Cardiac fibroblast (primary cell): ENCODE results near the genes BCAT1 and IRAG2.

DNA sequence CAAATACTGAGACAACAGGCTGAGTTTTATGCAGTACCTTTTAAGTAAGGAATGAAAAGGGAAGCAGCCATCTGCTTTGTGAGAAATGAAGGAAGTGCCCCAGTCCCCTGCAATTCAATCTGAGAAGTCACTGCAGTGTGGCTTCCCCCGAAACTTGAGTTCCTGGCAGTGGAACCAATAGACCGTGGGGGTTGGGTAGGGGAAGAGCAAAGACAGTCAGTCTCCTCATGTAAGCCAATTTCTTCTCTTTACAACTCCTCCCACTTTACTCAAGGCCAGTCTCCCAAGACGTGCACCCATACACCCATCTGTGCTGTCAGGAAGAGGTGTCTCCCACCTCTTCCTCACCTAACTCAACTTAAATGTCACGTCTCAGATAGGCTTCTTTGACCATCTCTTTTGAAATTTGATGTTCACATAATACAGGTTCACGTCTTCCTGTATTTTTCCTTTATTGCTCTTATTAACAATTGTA is 206.5 kb downstream of the BCAT1 start:
- RRBS: no CpG with 5 or more reads among the region's 5 CpGs

DNA sequence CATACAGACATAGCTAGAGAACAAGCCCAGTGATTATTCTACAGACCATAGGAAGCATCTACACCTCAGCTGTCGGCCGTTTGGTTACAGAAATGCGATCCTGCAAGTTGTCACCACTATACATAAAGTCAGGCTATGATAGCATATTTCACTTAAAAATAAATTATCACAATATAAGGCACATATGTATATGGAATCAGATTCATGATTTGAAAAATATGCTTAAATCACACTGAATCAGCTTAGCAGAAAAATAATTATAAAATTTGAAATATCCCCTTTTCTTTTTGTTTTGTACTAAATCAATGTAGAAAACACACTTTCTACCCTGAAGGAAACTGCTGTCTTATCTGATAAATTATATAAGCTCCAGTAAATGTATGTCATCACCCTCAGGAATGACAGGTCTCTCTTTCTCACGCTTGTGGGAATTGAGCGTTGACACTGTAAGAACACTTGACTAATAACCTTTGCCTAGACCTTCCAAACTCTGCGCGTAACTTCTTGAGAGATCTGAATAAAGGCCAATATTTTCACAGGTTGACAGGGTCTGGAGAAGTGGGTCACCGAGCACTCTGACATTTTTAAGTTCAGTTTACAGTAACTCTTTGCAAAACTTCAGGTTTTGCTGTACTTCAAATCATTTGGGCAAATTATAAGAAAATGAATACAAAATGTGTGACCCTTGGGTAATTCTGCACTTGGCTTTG is 138.6 kb downstream of the BCAT1 start:
- RRBS: no CpG with 5 or more reads among the region's 8 CpGs

- RRBS: 62% methylated on average over 7 of the region's 31 CpGs
These were observed 47.0 kb downstream of the BCAT1 start for GRCh38 chr12:24901836-24902463.

GRCh38 chr12:24948800-24949663 is at the start of gene BCAT1:
Gene BCAT1 (minus strand): TSS chr12:24949101.
- RRBS: 1% methylated on average over 8 of the region's 49 CpGs

- RRBS: no CpG with 5 or more reads among the region's 7 CpGs
These were observed 48.5 kb upstream of the BCAT1 start for GRCh38 chr12:24997377-24997814.

GRCh38 chr12:25023794-25024340 is 28.6 kb upstream of the IRAG2 start:
- RRBS: no CpG with 5 or more reads among the region's 5 CpGs

GRCh38 chr12:25052161-25053281 is at the start of gene IRAG2:
Gene IRAG2 (plus strand): TSS chr12:25052706.
- RRBS: no CpG with 5 or more reads among the region's 13 CpGs

DNA sequence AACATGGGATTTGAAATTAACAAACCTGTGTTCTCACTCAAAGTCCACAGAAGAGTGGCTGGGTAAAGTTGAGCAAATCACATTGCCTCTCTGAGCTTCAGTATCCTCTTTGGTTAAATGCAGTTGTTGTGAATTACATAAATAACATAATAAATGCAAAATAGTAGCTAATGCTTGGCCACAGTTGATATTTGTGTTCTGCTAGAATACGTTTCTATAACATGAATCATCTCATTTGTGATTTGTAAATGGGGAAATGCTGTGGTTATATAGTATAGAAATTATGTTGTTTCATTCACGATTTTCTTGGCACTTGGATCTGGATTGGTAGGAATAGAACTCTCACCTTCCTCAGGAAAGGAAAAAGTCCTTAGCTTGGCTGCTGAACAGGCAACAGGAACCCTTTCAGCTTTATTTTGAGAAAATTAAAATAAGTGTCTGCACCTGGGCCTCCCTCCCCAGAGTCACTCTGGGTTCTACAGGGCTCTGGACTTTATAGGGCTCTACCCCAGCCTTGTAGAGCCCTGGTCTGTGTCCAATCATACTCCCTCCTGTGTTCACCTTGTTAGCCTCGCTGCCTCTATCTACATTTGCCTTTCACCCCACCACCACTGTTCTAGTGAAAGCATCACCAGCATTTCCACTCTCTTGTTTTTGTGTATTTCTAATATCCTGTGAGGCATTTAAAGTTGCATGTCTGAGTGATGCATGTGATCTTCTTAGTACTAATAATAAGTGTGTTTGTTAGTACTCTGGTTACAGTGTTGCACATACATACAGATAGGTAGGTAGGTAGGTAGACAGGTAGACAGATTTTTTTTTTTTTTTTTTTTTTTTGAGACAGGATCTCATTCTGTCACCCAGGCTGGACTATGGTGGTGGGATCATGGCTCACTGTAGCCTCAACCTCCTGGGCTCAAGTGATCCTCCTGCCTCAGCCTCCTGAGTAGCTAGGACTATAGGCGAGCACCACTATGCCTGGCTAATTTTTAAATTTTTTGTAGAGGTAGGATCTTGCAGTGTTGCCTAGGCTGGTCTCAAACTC is 4.3 kb downstream of the IRAG2 start:
- RRBS: no CpG with 5 or more reads among the region's 4 CpGs

DNA sequence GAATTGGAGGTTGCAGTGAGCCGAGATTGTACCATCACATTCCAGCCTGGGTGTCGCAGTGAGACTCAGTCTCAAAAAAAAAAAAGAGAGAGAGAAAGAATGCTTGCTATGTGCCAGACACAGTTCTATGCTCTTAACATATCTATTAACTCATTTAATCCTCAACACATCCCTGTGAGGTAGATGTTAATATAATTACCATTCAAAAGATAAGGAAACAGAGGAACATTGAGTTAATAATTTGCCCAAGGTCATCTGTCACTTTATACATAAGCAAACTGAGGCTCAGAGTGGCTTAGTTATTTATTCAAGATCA is 12.5 kb downstream of the IRAG2 start:
- RRBS: no CpG with 5 or more reads among the region's 2 CpGs

DNA sequence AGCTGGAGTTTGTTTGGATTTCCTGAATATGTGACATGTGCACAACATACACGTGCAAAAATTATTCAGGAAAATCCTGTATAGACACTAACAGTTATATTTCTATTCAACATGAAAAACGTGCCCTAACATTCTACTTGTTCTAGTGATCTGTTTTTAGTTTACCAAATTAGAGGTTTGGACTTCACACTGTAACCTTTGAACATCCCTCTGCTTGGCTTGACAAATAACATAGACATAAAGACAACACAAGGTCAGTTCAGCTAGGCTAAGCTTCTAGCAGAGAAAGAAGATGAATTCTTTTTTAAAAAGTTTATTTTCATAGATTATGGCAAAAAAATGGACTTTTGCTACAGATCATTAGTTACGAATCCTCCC is 31.2 kb downstream of the LMNTD1 start:
- RRBS: no CpG with 5 or more reads among the region's 3 CpGs

DNA sequence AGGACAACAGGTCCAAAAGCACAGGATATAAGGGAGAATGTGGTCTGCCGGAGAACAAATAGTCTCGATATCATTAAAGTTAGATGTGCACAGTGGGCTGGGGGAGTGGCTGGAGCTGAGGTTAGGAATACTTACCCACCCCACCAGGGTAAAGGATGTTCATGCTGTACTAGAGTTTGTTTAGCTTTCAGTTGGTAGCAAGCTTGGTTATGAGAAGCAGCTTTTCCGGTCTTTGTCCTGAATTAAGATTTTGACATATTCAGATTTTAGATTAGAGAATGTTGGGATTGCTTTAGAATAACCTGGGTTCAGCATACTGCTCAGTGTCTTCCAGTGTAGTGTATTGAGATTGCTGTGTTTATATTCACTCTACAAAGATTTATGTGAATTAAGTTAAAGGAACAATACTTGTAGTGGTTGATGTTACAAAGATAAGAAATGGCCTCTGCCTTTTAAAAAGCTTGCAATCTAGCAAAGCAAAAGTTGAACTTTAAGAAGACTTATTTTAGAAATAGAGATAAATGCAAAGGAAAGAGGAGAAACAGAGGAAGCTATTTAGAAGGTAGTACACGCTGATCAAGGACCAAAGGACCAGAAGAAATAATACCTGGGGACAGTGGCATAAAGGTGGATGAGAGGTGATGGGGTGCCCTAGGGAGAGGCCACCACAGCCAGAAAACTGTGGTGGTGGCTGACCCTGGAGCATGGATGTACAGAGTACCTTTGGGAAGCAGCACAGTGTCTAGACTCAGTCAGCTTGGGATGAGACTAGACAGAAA is 16.9 kb downstream of the RASSF8 start:
- RRBS: no CpG with 5 or more reads among the region's 4 CpGs

- RRBS: no CpG with 5 or more reads among the region's 12 CpGs
These were observed 15.6 kb downstream of the BHLHE41 start for GRCh38 chr12:26109029-26109878.

- RRBS: no CpG with 5 or more reads among the region's 4 CpGs
These were observed 35.9 kb downstream of the SSPN start for GRCh38 chr12:26231230-26231804.

DNA sequence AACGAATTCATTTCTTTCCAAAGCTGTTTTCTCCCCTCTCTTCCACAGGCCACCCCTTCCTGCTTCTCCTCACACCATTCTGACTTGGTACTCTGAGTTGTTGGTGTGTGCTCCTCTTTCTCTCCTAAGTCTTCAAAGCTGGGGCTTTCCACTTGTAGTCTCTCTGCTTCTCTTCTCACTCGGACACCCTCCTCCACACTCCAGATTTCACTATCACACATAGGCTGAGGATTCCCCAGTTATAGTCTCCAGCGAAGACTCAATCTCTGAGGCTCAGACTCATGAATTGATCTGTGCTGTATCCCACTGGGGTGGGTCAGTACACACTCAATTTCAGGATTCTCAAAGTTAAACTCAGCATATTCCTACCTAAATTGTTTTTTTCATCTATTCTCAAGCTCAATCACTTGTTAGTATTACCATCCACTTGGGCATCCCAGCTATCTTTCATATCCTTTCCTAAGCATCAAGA is 201.1 kb downstream of the SSPN start:
- RRBS: no CpG with 5 or more reads among the region's 3 CpGs

- RRBS: no CpG with 5 or more reads among the region's 7 CpGs
These were observed 276.8 kb downstream of the ITPR2 start for GRCh38 chr12:26556183-26556673.

DNA sequence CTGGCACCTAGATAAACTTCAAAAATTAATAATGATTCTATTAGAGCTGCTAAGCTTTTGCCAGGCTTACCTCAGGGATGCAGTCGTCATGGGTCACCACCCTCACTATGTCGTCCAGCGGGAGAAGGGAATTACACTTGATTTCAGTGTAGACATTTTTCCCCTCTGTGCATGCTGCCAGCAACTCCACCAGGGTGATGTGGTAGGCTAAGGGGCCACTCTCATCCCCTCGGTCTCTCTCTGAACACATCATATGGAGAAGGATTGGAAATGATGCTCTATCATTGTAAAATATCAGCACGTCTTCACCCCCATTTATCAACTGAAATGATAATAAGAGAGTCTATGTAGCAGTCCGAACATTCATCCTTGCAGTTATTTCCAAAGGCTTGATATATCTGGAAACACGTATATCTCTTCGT is 236.2 kb downstream of the ITPR2 start:
- RRBS: no CpG with 5 or more reads among the region's 8 CpGs

GRCh38 chr12:26627899-26628376 is 205.1 kb downstream of the ITPR2 start:
- RRBS: no CpG with 5 or more reads among the region's 1 CpG

DNA sequence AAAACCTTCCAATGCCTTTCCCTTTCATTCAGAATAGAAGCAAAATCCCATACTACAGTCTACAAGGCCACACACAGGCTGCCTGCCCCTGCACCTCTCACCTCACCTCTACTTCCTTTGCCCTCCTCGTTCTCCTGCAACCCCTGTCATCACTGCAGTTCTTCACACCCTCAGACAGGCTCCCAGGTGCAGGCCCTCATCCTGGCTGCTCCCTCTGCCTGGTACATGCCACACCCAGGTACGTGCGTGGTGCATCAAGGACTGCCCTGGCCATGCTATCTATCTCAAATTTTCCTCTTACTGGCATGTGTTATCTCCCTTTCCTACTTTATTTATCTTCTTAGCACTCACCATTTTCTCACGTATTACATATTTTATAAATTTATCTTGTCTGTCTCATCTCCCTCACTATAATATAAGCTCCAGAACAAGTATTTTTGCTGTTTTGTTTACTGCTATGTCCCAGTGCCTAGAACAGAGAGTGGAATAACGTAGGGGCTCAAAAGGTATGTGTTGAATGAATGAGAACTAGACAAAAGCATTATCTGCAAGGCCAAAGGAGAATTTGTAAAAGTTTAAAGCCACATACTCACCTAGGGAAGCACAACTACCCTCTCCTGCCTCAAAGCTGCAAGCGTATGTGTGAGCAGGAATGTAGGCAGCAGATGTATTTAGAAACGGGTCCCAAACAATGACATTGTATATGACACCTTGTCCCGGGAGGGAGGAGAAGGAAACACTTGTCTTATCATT is 24.2 kb downstream of the TM7SF3 start:
- RRBS: no CpG with 5 or more reads among the region's 8 CpGs

GRCh38 chr12:27012561-27012863 is 1.7 kb downstream of the TM7SF3 start:
- RRBS: no CpG with 5 or more reads among the region's 8 CpGs

DNA sequence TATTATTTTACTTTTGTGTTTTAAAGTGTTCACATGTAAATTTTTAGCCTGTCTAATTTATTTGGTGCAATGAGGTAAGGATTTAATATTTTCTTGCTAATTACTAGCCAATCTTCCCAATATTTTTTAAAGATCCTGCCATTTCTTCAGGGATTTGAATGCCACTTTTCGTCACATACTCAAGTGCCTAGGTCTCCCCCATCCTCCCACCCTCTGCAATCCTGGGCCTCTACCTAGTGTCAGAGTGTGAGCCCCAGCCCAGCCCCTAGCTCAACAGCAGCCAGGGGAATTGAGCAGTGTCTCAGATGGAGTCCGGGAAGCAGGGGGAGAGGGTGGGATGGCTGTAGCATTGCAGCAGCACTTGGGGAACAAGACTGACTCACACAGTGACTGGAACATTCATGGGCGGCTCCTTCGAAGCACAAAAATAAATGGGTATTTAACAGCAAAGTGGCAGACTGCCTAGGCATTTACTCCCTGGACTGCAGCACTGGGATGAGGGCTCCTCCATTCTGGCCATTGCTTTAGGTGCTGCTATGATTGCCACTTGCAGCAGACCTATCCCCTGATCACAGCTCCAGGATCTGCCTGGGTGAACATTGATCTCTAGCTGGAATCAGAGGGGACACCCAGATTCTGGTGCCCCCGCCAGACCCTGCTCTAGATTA is 46.1 kb upstream of the STK38L start:
- RRBS: no CpG with 5 or more reads among the region's 5 CpGs